OCI-LY7 (cell line): ENCODE measurements around the genes TMEM234, KIAA1522 and HPCA.

- PRO-cap = no peak
- RAMPAGE, long total RNA = no peak
Observed at GRCh38 chr1:31746623-31747091, 17.5 kb downstream of the ADGRB2 start.

DNA sequence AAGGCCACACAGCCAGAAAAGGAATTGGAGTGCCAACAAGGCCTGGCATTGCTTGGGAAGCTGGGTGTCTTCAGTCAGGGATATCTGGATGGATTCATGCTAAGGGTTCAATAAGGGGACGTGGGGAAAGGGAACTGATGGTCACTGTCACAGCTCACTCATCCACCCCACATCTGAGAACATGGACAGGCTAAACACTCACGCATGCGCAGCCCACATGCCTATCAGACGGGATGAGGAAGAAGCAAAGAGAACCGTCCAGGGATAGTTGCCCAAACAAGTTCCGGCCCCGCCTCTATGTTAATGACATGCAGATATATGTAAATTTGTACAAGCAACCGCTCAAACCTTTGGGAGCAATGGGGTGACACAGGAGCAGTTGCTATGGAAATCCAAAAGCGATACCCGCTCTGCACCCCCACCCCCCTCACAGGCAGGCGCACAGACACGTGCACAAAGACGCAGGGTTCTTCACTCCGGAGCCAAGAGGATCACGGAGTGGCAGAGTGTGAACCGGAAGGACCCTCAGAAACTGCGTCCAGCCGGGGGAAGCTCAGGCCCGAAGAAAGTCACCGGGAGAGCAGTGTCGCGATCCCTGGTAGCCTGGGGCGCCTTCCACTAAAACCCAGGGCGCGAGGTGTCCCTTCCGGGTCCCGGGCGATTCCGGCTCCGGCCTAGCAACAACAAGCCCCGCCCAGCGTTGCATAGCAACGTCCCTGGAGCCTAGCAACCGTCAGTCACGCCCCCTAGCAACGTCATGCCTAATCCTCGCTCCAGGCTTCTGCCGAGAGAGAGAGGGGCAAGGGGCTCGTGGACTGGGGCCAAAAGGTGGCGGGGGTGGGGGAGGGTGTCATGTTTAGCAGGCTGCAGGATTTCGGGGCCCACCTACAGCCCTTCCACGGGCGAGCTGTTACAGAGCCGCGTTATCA, 24.1 kb upstream of the ADGRB2 start:
- PRO-cap = bidirectional peak, plus-strand start at position 345 of the sequence, minus-strand start at position 175 of the sequence; bidirectional peak, plus-strand start at position 791 of the sequence, minus-strand start at position 620 of the sequence
- RAMPAGE, long total RNA = no peak

GRCh38 chr1:32013977-32014820, 531 bp downstream of the KHDRBS1 start:
- PRO-cap = no peak
- RAMPAGE, long total RNA = no peak

GRCh38 chr1:32030205-32030612, 16.5 kb downstream of the KHDRBS1 start:
- PRO-cap = no peak
- RAMPAGE, long total RNA = no peak

DNA sequence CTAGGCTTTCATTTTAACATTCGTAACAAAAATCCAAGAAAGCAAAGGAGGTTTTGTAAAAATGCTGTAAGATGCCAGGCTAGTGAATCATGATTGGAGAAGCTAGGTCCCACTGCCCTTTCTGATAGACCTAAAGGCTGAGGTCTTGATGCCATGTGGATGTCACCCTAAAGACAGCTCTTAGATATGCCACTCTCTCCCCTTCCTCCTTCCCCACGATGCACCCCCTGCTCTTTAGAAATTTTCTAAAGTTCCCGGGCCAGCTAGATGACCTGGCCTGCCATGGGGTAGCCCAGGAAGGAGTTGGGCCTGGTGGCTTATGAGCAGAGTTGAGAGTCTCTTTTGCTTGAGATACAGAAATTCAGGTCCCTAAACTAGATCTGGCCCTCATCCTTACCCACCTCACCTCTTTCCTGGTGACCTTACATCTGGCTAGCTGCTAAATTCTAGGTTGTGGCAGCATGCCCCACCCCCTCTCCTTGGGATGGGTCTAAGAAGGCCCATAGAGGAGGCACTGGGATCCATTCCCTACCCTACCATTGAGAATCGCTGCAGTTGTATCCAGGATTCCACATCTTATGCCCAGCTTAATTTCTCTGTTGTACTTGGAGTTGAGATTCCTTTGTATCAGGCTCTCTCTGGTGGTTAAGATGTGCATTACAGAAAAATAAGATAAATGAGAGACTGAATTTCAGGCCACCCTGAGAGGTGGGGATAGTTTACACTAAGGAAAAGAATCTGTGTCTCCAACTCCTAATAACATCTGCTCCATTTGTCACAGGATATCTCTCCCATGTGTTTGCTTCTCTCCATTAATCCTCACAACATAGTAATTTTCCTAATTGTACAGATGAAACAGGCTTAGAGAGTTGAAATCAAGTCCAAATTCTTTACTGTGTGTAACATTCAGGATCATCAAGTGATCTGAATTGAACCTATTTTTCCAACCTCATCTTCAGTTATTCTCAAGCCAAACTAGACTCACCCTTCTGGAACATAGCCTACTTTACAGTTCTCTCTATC, 9.5 kb upstream of the TMEM39B start:
- PRO-cap = no peak
- RAMPAGE, long total RNA = no peak

- PRO-cap = bidirectional peak, plus-strand start at chr1:32222433, minus-strand start at chr1:32222353
- RAMPAGE, long total RNA = start-site peak on the plus strand at chr1:32222392-32222439, 578 and 89 reads in 2 replicates
Observed at GRCh38 chr1:32221406-32222548, at the start of gene TMEM234. Gene TMEM234, minus strand, starts transcription at chr1:32222353.

GRCh38 chr1:32231758-32233152, 10.0 kb downstream of the EIF3I start:
- PRO-cap = no peak
- RAMPAGE, long total RNA = no peak

DNA sequence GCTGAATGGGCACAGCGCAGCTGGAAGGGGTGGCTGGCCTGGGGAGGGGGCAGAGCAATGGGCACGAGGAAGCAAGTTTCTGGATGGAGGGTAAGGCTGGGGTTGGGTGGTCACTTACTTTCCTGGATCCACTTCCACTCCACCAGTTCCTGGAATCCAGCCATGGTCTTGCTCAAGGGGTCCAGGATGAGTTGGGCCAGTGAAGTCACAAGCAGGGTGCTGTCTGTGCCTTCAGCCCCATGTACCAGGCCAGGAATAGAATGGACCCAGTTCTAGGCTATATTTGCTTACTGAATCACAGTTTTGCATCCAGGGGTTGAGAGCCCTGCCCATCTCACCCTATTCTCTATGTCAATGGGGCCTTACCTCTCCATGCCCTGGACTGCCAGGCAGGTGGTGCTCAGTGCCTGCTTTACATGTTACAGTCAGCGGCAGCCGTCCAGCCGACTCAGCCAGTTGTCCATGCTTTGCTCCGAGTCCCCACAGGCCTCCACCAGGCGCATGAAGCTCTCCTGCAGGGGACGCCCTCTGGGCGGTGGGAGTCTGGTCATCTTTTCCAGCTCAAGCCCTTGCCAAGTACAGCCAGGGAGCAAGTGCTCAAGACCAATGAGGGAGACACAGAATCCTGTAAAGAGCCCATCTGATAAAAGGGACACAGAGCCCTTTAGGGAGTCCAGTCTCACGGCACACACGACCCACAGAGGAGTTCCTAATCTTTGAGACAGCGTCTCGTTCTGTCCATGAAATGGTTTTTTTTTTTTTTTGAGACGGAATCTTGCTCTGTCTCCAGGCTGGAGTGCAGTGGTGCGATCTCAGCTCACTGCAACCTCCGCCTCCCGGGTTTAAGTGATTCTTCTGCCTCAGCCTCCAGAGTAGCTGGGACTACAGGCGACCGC, 12.2 kb upstream of the FAM167B start:
- PRO-cap = no peak
- RAMPAGE, long total RNA = no peak

- PRO-cap = no peak
- RAMPAGE, long total RNA = no peak
Observed at GRCh38 chr1:32310106-32310367, 18.2 kb downstream of the HDAC1 start.

DNA sequence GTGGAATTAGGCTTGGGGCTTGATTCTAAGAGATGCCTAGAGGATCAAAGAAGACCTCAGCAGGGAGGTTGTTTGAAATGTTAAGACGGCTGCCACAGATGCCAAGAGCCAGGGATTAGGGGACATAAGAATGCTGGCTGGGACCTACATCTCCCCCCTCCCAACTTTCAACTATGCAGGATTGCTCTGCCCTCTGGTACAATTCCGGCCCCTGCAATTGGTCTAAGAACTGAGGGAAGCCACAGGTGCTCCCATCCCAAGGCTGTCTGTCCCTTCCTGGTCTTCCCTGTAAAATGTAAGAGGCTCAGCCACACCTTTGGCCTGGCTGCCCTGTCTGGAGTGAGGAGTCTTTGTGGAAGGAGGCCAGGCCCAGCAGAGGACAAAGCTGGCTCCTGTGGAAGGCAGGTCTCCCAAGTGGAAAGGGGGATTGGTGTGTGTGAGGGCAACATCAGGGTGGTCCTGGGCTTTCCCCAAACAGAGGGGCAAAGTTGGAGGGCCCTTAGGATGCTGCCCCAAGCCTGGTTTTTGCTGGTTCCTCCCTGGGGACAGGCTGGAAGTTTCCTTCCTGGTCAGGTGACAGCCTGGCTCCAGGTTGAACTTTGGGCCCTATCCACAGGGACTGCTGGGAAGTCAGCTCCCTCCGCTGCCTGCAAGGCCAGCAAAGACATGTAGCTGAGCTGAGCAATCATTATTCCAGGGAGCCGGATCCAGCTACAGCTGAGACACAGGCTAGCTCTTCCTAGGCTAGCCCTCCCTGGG, 4.6 kb upstream of the KIAA1522 start:
- PRO-cap = no peak
- RAMPAGE, long total RNA = no peak

GRCh38 chr1:32741173-32742216, at the start of gene KIAA1522:
Gene KIAA1522, plus strand, starts transcription at chr1:32741830.
- PRO-cap = no peak
- RAMPAGE, long total RNA = no peak

DNA sequence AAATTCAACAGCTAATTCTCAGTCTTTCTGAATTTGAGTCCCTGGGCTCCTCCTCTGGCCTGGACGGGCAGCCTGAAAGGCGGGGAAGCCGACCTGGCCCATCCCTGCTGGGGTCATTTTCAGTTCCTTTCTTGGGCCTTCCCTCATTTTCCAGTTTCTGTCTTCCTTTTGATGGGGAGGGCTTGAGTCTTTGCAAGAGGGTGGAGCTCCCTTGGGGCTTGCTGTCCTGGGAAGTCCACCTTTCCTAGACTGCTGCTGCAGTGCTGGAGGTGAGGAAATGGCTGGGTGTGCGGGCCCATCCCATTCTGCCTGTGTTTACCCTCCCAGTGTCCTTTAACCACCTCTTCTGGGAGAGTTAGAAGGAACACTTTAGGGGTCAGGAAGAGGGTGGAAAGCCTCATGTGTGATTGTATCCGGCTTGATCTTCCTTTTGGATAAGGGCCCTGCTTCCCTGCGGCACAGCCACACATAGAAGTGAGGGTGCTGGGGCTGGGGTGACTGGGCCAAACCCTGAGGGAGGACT, 1.4 kb downstream of the KIAA1522 start:
- PRO-cap = no peak
- RAMPAGE, long total RNA = no peak

DNA sequence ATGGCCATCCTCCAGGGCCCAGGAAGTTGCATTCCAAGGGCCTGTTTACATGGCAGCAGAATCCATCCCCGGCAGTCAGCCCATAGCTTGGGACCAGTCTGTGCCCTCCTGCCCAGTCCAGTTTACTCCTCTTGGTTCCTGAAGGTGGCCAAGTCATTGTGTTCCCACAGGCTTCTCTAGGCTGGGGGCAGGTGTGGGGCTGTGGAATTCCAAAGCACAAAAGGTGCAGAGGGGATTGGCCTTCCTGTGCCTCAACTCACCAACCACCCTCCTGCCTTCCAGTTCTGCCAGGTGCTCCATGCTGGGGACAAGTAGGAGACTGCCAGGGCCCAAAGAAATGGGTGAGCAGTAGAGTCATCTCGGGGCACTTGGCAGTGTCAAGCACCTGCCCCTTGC, 31.7 kb downstream of the KIAA1522 start:
- PRO-cap = no peak
- RAMPAGE, long total RNA = no peak

- PRO-cap = no peak
- RAMPAGE, long total RNA = no peak
Observed at GRCh38 chr1:32871486-32872011, 837 bp upstream of the FNDC5 start.

- PRO-cap = no peak
- RAMPAGE, long total RNA = no peak
Observed at GRCh38 chr1:32885471-32886957, at the start of gene HPCA. Gene HPCA, plus strand, starts transcription at chr1:32886491.

- PRO-cap = no peak
- RAMPAGE, long total RNA = no peak
Observed at GRCh38 chr1:32937051-32937458, 27.6 kb downstream of the RNF19B start.

GRCh38 chr1:32981084-32981536, 16.5 kb upstream of the RNF19B start:
- PRO-cap = bidirectional peak, plus-strand start at chr1:32981413, minus-strand start at chr1:32981258
- RAMPAGE, long total RNA = no peak

- PRO-cap = no peak
- RAMPAGE, long total RNA = no peak
Observed at GRCh38 chr1:32997094-32998424, 33.0 kb upstream of the RNF19B start.

GRCh38 chr1:33000651-33001123, 36.0 kb downstream of the AK2 start:
- PRO-cap = no peak
- RAMPAGE, long total RNA = no peak

GRCh38 chr1:33017438-33017975, 19.2 kb downstream of the AK2 start:
- PRO-cap = no peak
- RAMPAGE, long total RNA = no peak